Transverse colon (tissue), 4 donors: ENCODE measurements around a stretch of chr10.

DNA sequence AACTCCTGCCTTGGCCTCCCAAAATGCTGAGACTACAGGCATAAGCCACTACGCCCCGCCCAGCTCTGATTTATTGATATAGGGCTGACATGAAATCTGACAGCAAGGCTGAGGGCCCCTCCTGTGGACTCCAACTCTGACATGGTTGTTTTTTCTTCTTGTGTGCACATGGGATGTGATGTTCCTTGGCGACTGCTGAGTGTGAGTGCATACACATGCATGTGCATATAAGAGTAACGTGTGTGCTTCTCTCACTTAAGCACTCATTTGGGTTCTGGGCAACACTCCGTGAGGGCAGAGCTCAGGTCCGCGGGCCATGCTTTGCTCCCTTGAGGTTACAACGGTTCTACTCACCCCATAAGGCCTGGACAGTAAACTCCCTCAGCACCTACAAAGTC lies 33.5 kb upstream of the VSIR start:
- PRO-cap: no peak
- RAMPAGE, long total RNA, 4 experiments: no peak in any of the 4 experiments

- PRO-cap: no peak
- RAMPAGE, long total RNA, 4 experiments: no peak in any of the 4 experiments
These were observed 27.2 kb downstream of the SPOCK2 start for GRCh38 chr10:72061125-72061586.

DNA sequence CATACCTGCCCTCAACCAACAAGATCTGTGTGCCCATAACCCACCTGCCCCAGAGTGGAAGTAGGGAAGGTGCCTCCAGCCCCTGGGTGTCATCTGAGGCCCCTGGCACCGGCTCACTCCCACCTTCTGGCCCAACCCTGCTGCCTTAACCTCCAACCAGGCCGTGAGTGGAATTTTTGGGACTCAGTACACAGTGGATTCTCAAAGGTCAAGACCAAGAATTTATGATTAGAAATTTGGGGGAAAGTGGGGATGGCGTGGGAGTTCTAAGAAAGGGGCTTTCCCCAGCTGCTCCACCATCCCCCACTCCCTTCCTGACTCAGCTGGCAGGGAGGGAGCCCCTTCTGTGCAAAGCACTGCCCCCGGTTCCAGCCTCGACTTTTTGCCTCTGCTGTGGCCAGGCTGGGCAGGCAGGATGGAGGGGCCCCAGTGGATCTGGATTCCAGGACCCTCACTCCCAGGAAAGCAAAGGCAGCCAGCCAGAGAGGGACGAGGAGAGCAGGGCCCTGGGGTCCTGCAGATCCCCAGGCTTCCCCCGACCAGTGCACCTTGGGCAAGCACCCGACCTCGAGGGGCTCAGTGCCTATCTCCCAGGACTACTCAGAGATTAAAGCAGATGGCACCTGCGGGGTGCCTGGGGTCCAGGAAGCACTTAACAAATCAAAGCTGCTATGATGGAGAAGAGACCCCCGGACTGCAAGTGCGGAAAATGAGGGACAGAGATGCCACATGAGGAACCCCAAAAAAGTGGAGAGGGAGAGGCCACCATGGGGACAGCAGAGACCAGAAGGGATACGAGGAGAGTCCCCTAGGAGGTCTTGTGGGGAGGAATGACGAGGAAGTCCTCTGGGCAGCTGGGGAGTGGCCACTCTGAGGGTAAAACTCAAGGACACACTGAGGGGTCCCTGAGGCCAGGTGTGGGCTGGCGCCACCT lies 12.7 kb downstream of the SPOCK2 start:
- PRO-cap: no peak
- RAMPAGE, long total RNA, 4 experiments: no peak in any of the 4 experiments

DNA sequence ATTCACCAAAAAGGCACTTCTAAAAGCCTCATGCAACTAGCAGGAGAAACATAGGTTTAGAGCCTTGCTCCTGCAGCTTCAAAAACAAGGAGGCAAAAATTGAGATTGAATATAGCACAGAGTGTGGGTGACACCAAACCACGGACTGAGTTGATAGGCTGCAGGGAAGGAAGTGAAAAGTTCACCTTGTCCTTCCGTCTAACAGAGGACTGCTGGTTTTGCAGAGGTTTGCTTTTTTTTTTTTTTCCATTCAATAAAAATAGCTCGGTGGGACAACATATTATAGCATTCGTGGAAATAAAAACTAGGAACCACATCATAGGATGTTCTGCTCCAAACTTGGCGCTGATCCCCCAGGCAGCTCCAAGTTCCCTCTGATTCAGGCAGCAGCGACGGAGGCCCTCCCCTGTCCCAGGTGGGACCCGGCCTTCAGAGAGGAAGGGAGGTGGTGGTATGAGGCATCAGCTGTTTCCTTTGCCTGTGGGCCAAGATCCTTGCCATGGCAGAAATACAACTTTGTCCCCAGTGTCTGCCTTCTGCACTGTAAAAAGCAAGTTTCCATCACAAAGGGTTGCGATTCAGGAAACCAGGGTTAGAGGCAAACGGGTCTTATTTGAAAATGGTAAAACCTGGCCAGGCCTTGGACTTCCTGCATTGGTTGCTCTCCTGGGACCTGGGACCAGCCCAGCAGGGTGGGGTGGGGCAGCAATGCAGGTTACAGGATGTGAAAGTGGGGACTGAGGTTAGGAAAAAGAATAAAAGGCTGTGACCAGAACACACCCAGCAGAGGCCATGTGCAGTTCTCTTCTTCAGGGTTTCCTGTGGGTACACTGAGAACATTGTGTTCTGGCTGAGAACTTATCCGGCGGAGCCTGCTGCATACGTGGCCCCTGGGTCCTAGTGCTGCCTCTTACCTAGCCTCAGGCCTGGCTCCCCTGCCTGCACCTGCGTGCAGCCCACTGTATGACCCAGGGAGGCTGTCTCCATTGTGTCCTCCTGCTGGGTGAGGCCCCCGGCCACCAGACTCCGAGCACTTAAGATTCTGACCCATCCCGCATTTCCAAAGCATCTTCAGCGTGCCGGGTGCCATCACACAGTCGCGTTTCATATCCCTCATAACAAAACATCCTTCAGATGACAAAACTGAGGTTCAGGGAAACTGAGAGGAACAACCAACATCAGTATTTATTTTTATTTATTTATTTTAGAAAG lies 25.2 kb upstream of the DDIT4 start:
- PRO-cap: bidirectional peak, plus-strand start at position 204 of the sequence, minus-strand start at position 86 of the sequence; bidirectional peak, plus-strand start at position 435 of the sequence, minus-strand start at position 376 of the sequence; bidirectional peak, plus-strand start at position 786 of the sequence, minus-strand start at position 732 of the sequence
- RAMPAGE, long total RNA, 4 experiments: start-site peak on the minus strand in 1 of 4 experiments, centred at position 87 of the sequence, 8 reads per replicate

DNA sequence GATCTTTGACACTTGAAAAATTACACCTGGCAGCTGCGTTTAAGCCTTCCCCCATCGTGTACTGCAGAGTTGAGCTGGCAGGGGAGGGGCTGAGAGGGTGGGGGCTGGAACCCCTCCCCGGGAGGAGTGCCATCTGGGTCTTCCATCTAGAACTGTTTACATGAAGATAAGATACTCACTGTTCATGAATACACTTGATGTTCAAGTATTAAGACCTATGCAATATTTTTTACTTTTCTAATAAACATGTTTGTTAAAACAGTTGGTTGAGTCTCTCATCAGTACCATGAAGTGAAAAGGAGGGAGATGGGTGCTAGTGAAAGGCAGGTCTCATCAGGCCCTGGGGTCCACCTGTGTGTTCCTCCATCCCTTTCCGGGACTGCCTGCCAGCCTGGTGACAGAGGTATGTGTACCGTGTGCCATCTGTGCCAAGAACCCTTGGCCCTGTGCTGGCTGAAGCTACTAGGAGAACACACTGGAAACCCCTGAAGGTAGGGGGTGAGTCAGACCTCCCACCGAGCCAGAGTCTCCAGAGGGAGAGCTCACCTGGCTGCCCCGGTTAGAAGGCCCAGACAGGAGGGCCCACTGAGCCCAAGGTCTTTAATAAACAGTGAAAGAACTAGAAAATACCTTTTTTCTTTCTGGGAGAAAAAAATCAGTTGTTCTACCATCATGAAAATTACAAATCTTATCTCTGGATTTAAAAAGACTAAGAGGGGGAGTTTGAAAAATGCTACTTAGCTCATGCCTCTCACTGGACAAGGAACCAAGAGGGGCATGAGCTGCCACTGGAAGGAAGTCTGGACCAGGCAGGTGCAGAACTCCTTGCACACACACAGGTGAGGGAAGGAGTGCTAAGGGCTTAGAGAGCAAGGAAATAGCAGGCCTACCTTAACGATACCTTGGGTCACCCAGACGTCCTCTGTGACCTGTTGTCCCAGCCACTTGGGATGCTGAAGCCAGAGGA lies 2.3 kb downstream of the DDIT4 start:
- PRO-cap: bidirectional peak, plus-strand start at position 454 of the sequence, minus-strand start at position 381 of the sequence; bidirectional peak, plus-strand start at position 801 of the sequence, minus-strand start at position 602 of the sequence; bidirectional peak, plus-strand start at position 893 of the sequence, minus-strand start at position 837 of the sequence
- RAMPAGE, long total RNA, 4 experiments: no peak in any of the 4 experiments

GRCh38 chr10:72277264-72277778 lies 3.6 kb downstream of the DDIT4 start:
- PRO-cap: no peak
- RAMPAGE, long total RNA, 4 experiments: no peak in any of the 4 experiments

DNA sequence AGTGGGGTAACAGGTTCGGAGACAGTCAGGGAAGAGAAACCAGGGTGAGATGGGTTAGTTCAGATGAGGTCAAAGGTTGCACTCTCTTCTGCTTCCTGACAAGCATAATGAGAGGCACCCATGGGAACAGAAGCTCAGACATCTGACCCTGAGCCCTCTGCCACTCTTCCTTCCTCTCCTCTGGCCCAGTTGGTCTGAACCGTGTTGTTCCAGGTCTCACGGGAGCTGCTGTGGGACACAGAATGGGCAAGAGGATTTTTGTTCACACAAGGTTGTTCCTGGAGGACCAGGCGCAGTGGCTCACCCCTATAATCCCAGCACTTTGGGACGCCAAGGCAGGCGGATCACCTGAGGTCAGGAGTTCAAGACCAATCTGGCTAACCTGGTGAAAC lies 38.3 kb downstream of the DNAJB12 start:
- PRO-cap: no peak
- RAMPAGE, long total RNA, 4 experiments: no peak in any of the 4 experiments

DNA sequence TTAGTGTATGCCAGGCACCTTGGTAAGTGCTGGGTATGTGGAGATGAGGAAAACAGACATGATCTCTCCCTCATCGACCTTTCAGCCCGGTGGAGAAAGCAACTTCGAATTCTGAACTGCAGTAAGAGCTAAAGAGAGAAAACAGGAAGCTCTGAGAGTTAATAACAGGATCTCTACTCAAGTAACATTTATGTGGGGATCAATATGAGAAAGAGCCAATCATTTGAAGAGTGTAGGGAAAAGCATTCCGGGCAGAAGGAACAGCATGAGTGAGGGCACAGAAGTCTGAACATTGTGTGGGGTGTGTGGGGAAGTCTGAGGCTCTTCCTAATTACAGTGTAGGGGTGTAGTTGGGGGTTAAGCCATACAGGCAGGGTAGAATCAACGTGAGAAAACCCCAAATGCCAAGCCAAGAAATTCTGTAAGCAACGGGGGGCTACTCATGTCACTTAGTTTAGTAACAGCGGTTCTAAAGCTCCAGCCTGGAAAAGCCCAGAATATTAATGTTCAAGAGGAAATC lies 36.4 kb downstream of the DNAJB12 start:
- PRO-cap: no peak
- RAMPAGE, long total RNA, 4 experiments: no peak in any of the 4 experiments

- PRO-cap: no peak
- RAMPAGE, long total RNA, 4 experiments: no peak in any of the 4 experiments
These were observed 6.5 kb upstream of the MCU start for GRCh38 chr10:72685256-72686014.

DNA sequence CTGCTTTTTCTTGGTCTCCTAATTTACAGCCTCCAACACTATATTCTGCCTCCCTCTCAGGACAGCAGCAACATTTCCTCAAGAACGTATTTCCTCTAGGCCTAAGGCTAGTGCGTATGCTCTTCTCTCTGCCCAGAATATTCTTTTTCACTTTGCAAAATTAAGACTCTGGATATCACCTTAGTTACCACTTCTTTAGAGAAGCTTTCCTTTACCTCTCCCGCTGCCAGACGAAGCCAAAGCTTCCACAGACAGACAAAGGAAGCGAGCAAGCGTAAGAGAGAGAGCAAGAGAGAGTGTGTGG lies 64.2 kb downstream of the P4HA1 start:
- PRO-cap: no peak
- RAMPAGE, long total RNA, 4 experiments: start-site peak on the minus strand in 1 of 4 experiments, centred at positions 110 to 241 of the sequence, 7 reads per replicate

GRCh38 chr10:73083257-73083541 lies 13.5 kb downstream of the P4HA1 start:
- PRO-cap: no peak
- RAMPAGE, long total RNA, 4 experiments: no peak in any of the 4 experiments

- PRO-cap: no peak
- RAMPAGE, long total RNA, 4 experiments: no peak in any of the 4 experiments
These were observed 7.7 kb downstream of the NUDT13 start for GRCh38 chr10:73117754-73118580.

- PRO-cap: no peak
- RAMPAGE, long total RNA, 4 experiments: no peak in any of the 4 experiments
These were observed 2.0 kb downstream of the ECD start for GRCh38 chr10:73165871-73166187.

DNA sequence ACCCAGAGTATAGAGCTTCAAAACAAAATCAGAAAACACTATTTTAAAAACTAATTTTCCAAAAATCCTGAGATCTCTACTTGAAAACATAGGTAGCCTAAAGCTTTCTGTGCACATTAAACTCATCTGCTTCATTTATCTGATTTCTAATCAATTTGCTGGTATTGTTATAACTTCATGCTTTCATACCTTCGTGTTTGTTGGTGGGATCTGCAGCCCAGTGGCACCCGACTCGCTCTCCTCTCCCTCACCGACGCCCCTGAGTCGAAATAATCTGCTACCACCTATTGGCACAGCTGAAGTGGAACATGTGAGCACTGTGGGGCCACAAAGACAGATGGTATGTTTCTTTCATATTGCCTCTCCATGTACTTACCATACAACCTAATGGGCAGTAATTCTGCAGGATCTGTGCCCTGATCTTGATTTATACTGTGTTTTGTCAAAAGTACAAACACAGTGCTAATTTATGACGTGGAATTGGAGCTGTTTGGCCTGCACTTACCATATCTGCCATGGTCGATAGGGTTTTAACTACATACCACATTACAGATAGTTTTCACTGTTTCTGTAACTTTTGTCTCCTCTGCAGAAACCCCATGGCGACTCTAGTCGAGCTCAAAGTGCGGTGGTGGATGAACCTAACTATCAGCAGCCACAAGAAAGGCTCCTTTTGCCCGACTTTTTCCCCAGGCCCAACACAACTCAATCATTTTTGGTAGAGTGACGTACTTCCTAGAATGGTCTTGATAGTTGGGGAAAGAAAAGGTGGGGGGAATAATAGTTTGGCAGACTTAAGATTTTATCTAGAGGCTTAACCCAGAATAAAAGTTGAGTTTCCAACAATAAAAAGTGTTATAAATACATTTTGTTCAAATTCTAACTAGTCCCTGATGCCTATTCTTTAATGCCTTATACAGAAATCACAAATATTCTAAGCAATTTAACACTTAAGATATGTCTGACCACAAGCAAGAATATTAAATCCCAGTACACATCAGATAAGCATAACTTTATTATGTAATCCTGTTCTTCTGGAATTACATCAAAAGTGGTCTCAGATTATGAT lies 12.1 kb downstream of the DNAJC9 start:
- PRO-cap: no peak
- RAMPAGE, long total RNA, 4 experiments: no peak in any of the 4 experiments

DNA sequence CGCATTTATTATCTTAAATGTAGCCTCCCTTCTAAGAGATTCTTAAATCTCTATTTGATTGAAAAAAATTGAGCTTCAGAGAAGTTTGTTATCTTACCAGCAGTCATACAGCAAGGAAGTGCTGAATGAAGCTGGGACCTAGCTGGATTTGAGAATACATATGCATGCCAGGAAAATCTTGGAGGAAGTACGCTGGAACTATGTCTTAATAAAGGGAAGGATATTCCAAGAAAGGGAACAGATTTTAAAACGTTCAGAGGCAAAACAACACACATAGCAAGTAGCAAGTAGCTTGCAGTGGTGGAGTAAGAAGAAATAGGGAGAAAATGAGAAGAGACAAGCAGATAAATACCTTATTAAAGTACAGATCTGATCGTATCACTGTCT lies 1.5 kb downstream of the CFAP70 start:
- PRO-cap: no peak
- RAMPAGE, long total RNA, 4 experiments: no peak in any of the 4 experiments

- PRO-cap: no peak
- RAMPAGE, long total RNA, 4 experiments: start-site peak on the minus strand in 1 of 4 experiments, at chr10:73450565-73450652 at its widest, 14 reads per replicate
These were observed 17.0 kb upstream of the MSS51 start for GRCh38 chr10:73450464-73450739.

DNA sequence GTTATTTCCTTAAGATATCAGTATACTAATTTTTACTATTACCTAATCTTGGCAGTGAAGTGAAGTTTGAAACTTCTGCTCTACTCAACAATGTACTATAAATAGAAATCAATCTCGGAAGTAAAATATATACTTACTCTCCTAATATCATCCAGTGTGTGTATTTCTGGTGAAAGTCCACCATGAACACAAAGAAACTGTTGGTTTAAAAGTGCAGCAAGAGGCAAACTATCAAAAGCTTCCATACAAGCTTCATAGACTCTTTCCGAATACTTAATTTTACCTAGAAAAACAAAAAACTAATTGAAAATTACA lies 24.5 kb downstream of the PPP3CB start:
- PRO-cap: no peak
- RAMPAGE, long total RNA, 4 experiments: no peak in any of the 4 experiments

- PRO-cap: no peak
- RAMPAGE, long total RNA, 4 experiments: no peak in any of the 4 experiments
These were observed 17.6 kb downstream of the PPP3CB start for GRCh38 chr10:73477887-73478869.

DNA sequence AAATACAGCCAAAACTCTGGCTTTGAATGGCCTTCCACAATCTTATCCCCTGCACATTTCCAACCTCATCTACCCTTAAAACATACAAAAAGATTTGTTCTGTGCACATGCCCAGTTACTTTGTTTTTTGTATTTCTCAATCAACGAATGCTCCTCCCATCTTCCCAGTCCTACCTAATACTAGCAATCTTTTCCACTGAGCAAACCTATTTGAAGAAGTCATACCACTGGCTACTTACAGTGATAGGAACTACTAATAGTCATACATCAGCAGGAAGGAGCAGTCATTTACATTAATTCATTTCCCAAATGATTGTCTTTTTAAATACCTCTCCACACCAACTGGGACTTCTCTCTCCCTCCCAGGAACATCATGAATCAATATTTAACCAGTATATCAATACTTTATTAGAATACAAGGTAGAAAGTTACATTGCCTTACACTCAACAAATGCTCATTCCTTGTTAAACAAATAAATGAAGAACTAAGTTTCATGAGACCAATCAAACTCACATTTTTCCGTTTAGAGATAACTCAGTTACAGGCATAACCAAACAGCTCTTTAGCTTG lies 2.4 kb downstream of the USP54 start:
- PRO-cap: no peak
- RAMPAGE, long total RNA, 4 experiments: start-site peak on the minus strand in 1 of 4 experiments, centred at position 300 of the sequence, 9 reads per replicate

GRCh38 chr10:73625269-73626212 lies 15.7 kb downstream of the MYOZ1 start:
- PRO-cap: bidirectional peak, plus-strand start at chr10:73626152, minus-strand start at chr10:73625953
- RAMPAGE, long total RNA, 4 experiments: start-site peak on the plus strand in 1 of 4 experiments, at chr10:73626041-73626109 at its widest, 8 reads per replicate; start-site peak on the minus strand in 1 of 4 experiments, at chr10:73625951-73626017 at its widest, 97 reads per replicate